Umbilical cord (tissue), 2 donors: Measurements from ENCODE around the genes GHRHR and ITPRID1.

DNA sequence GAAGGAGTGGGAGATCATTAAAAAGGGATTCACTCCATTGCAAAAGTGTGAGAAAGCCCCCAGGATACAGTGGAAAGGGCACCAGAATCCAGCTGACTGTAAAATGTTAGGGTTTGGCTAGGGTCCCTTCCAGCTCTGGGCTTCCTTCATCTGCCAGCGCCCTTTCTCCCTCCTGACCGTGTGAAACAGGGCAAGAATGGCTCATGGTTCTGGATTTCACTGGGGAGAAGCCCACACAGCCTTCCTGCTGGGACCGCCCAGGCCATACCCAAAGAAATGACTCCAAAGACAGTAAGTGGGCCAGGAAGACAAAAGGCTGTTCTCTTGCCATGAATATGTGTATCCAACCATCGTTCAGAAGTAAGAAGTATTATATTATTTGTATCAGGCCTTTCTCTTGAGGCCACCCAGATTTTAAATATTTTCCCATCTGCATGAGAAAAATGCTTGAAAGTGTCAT lies 2.3 kb downstream of the MTURN start:
- RAMPAGE, long total RNA, result no peak

DNA sequence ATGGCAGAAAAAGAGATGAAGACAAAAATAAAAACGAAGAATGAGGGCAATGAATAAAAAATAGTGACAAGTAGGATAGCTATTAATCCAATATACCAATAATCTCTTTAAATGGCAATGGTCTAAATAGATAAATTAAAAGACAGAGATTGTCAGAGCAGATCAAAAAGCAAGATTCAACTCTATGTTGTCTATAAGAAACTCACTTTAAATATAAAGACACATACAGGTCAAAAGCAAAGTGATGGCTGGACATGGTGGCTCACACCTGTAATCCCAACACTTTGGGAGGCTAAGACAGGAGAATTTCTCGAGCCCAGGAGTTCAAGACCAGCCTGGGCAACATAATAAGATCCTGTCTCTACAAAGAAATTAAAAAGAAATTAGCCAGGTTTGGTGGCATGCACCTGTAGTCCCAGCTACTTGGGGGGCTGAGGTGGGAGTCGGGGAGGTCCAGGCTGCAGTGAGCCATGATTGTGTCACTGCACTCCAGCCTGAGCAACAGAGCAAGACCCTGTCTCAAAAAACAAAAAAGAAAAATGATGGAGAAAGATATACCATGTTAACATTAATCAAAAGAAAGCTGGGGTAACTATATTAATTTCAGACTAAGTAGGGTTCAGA lies 67.2 kb upstream of the ZNRF2 start:
- RAMPAGE, long total RNA, result no peak

DNA sequence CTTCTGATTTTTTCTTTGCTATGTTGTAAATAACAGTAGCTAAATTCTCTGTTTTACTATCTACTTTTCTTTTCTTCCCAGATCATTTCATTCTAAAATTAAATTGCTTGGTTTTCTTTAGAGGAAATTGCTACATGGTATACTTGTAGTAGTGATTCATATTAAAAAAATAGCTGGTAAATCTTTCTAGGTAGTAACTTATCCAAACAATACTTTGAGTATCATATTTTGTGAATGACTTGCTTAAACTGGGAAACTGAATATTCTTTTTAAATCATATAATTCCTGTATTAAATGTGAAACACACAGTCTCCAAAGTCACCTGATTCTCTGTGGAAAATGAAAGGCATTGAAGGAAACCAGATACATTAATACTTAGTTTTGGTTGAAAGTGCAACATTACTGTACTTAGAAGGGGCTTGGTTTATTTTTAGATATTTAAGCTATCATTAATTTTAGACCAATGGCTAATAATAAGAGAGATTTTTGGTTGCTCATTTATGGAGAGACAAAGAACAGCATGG lies 85.6 kb downstream of the ZNRF2 start:
- RAMPAGE, long total RNA, result no peak

- RAMPAGE, long total RNA, result no peak
Observed at GRCh38 chr7:30468835-30469243, 9.7 kb downstream of the NOD1 start.

GRCh38 chr7:30534295-30534670 lies 29.7 kb upstream of the GGCT start:
- RAMPAGE, long total RNA, result no peak

- RAMPAGE, long total RNA, result no peak
Observed at GRCh38 chr7:30550911-30551704, 43.6 kb upstream of the GARS1 start.

DNA sequence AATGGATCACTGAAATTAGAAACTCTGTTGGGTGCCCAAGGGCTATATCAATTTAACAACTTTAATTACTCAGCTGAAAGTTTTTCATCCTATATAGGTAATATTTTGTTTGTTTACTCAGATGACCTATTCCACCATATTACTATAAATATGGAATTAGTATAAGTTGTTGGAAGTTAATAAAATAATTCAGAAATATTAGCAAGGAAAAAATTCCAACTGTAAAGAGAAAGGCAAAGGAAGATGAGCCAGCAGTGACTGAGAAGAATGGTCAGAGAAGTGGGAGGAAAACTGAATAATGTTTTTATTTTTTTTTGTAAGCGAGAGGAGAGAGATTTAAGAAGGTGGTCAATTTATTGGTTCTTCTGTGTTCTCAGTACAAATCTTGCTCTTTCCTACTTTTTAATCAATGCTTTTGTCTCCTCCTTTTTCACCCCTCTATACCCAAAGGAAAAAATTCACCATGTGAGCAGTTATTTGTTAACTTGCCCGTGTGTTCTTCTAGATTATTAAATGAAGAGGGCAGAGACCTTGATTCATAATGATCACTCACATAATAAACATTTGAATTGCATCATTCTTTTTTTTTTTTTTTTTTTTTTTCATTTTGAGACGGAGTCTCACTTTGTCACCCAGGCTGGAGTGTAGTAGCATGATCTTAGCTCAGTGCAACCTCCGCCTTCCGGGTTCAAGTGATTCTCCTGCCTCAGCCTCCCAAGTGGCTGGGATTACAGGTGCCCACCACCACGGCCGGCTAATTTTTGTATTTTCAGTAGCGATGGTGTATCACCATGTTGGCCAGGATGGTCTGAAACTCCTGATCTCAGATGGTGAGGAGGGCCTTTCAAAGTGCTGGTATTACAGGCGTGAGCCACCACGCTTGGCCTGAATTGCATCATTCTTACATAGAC lies 3.4 kb downstream of the GARS1 start:
- RAMPAGE, long total RNA, result no peak

GRCh38 chr7:30631368-30632155 lies 36.9 kb downstream of the GARS1 start:
- RAMPAGE, long total RNA, result no peak

- RAMPAGE, long total RNA, result no peak
Observed at GRCh38 chr7:30859653-30859852, 52.1 kb upstream of the AQP1 start.

- RAMPAGE, long total RNA, result no peak
Observed at GRCh38 chr7:30907597-30908435, 3.8 kb upstream of the AQP1 start.

DNA sequence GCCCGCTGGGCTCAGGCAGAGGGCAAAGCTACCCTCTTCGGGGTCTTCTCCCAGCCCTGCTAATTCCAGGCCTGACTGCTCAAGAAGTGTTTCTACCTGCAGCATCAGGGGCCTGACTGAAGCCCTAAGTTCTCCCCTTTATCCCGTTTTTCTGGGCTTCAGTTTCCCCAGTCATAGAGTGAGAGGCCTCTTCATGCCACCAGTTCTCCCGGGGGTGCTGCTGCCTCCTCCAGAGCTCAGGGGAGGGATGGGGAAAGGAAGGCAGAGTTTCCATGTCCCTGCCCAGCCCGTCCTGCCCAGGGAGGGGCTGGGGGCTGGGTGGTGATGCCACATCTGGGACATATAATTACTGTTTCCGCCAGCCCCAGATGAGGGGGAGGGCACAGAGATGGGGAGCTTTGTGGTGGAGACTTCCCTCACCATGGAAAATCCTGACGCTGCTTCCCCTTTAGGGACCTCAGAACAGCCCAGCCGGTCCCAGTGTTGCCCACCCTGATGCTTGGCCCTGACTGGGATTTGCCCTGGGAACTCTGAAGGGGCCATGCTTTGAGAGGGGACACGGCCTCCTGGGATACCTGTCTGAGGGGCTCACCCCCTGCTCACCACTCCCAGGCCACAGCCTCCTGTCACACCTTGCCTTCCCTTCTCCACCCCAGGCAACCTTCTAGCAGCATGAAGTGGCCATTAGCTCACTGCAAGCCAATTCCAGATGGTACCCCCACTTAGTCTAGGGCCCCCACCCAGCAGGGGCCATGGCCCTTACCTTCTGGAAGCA lies 4.2 kb downstream of the AQP1 start:
- RAMPAGE, long total RNA, result no peak

- RAMPAGE, long total RNA, result no peak
Observed at GRCh38 chr7:30963543-30964242, at the start of gene GHRHR. Gene GHRHR (plus strand): TSS chr7:30963953.

GRCh38 chr7:31023863-31024062 lies 28.3 kb upstream of the ADCYAP1R1 start:
- RAMPAGE, long total RNA, result no peak

- RAMPAGE, long total RNA, result no peak
Observed at GRCh38 chr7:31514018-31514321, at the start of gene ITPRID1. Gene ITPRID1 (plus strand): TSS chr7:31514090.

GRCh38 chr7:31695026-31695354 lies 8.0 kb downstream of the PPP1R17 start:
- RAMPAGE, long total RNA, result no peak

DNA sequence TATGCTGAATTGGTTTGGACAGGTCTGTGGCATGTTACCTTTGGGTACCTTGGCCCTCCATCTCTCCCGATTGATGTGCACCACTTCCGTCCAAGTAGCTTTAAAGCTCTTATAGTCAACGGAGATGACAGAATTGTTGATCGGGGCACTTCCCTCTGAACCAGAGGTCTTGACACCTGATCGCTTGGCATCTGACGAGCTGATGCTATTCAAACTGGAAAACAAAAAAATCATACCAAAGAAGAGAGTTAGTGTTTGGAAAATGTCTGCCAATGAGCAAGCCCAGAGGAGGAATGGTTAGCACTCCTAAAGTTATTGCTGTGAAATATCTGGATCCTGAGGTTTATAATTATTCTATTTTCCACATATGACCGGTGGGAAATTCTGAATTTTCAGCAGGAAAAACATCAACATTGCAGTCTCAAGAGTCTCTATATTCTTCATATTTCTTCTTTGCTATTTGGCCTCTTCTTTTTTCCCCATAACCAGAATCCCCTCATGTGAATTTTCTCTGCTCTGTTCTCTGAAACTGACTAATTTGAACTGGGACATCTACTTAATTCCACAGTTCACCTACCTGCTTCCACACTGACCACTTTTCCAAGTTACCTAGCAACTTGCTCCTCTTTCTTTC lies 136.1 kb downstream of the PPP1R17 start:
- RAMPAGE, long total RNA, result no peak

- RAMPAGE, long total RNA, result no peak
Observed at GRCh38 chr7:31987242-31987665, 83.0 kb downstream of the PDE1C start.

- RAMPAGE, long total RNA, result no peak
Observed at GRCh38 chr7:32586117-32586706, 90.9 kb downstream of the AVL9 start.

- RAMPAGE, long total RNA, result no peak
Observed at GRCh38 chr7:32657904-32658354, 162.6 kb downstream of the AVL9 start.

- RAMPAGE, long total RNA, result no peak
Observed at GRCh38 chr7:32879378-32880363, 11.9 kb downstream of the KBTBD2 start.